ENCODE measurements around a stretch of chr1.

GRCh38 chr1:30756096-30756533 is 1.5 kb downstream of the LAPTM5 start:
- RRBS, result no CpG with 5 or more reads among the region's 5 CpGs

DNA sequence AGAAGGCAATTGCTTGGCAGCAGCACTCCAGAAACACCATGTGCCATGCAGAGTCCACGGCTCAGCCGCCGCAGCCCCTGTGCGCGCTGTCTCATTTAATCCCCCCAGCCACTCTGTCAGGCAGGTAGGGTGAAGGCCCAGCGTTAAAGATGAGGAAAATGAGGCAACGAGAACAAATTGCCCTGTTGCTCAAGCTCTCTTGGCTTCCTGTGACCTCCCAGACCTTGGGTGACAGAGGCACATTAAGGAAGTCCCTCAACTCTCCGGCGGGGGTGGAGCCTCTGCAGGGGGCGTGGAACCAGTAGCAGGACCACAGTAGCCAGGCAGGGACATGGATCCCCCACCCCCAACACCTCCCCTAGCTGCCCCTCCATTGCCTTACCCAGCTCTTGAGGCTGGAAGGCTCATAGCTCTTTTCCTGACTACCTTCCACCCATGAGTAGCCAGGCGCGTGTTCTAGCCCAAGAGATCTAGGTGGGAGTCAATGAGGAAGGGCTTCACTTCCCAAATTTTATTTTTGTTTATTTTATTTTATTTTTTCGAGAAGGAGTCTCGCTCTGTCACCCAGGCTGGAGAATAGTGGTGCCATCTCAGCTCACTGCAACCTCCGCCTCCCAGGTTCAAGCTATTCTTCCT is 26.1 kb upstream of the LAPTM5 start:
- RRBS, result no CpG with 5 or more reads among the region's 15 CpGs

DNA sequence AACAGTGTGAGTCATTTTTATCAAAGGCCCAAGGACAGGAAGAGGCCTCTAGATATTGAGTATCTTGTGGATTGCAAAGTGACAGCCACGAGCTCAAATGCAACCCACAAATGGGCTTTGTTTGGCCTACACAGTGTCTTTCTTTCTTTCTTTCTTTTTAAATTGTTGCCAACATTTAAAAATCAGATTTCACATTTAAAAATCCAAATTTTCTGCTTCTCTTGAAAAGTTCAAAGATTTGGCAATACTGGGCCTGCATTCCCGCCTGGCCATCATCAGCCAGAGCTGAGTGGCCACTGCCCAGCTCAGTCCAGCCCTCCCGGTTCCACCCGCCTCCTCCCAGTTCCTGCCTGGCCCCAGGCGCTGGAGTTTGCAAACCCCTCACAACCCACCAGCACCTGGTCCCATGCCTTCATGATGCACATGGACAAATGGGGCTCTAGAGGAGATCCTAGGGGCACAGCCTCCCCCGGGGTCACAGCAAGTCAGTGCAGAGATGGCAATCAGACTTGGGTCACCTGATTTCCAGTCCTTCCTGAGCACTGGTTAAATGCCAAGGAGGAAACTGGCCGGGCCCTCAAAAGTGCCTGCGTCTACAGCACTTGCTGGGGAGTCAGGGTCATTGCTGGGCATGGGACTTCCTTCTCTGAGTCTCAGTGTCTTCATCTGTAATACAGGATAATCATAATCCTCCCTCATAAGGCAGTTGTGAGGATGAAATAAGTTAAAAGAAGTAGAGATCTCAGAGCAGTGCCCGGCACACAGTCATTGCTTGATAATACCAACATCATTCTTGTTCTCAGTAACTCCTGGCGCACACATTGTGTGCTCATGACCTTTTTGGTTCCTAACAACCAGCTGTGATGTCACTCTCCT is 41.0 kb upstream of the LAPTM5 start:
- RRBS, result 9% methylated on average over 2 of the region's 10 CpGs

- RRBS, result no CpG with 5 or more reads among the region's 9 CpGs
Observed at GRCh38 chr1:30887472-30888263, 20.9 kb downstream of the SDC3 start.

DNA sequence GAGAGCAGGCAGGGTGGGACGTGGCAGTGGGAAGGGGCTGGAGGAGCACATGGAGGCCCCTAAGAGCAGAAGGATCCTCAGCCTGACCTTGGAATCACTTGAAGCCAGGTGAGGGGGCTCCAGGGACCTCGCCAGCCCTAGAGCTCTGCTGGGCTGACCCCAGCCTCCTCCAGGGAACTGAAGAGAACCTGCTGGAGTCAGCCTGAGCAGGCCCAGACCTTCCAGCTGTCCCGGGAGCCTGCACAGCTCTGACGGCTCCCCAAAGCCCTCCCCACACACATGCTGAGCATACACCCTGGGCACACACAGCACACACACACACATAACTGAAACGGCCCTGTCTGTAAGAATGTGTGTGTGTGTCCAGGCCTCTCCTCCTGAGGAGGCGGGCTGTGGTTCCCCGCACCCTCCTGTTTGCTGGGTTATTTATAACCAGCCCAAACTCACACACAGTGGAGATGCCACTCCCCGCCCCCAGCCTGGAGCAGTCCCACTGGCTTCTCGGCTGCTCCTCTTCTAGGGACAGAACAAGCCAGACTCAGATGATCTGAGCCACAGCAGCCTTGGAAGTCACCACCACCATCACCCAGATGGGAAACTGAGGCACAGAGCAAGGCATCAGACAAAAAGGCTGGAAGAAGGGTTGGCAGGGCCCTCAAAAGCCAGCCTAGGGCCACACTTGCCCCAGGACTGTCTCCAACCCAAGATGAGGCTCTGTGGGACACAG is 20.1 kb downstream of the SDC3 start:
- RRBS, result no CpG with 5 or more reads among the region's 9 CpGs

DNA sequence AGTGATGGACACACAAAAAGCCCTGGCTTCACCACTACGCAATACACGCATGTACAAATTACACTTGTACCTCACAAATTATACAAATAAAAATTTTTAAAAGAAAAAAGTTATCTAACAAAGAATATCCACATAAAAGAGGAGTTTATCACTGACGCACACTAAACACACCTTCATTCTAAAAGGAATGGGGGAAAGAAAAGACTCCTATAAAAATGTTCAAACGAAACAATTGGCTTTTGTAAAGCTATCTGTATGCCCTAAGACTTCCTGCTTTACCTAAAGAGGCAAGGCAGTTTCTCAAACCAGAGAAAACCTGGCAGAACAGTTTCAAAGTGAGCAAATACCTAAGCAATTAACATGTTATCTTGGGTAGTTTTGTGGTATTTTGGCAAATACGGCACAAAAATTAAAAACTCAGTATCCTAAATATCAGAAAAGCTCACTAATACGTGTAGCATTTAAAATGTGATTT is 2.0 kb downstream of the PUM1 start:
- RRBS, result no CpG with 5 or more reads among the region's 6 CpGs

- RRBS, result 100% methylated on average over 1 of the region's 27 CpGs
Observed at GRCh38 chr1:31433819-31434761, 21.1 kb downstream of the SERINC2 start.

- RRBS, result no CpG with 5 or more reads among the region's 11 CpGs
Observed at GRCh38 chr1:31483177-31484055, 70.4 kb downstream of the SERINC2 start.

- RRBS, result no CpG with 5 or more reads among the region's 21 CpGs
Observed at GRCh38 chr1:31580209-31581442, 4.3 kb downstream of the TINAGL1 start.

- RRBS, result 91% methylated on average over 5 of the region's 7 CpGs
Observed at GRCh38 chr1:31683118-31683622, 20.6 kb downstream of the COL16A1 start.

GRCh38 chr1:31702057-31702396 is 1.8 kb downstream of the COL16A1 start:
- RRBS, result no CpG with 5 or more reads among the region's 7 CpGs

DNA sequence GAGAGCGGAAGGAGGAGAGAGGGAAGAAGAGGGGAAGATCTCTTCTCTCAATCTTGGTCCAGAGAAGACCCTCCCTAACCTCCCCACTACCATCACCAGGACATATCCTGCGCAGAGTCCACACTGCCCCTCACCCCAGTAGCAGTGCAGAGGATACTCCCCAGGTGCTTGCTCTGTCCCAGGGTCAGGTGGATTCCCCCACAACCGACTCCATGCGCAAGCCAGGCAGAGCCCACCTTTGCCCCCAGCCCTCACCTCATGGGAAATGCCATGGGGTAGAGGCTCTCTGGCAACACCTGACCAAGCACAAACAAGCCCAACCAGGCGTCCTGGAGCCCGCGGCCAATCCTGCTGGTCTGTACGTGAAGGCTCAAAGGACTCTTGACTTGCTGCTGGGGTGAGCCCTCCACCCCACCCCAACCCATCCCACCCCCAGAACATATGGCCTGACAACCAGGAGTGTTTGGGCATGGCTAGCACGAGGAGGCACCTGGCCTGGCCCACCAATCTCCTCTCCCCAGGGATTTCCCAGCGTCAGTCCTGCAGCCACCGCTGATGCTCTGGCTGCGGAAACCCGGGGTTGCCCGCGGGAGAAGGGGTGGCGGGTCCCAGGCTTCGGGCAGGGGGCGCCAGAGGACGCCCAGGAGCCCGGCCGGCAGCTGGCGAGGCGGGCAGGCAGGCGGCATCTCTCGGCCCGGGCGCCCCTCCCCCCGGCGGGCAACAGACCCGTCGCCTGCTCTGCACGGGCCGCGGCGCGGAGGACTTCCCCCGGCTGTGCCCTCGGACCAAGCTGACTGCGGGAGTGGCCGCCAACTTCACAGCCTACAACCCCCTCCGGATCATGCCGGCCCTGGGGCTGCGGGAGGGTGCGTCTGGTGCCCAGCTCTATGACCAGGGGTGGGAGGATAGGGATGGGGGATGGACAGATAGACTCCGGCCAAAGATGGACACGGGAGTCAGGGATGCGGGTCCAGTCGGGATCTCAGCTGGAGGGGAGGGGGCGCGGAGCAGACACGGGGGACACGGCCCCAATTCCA is 1.6 kb downstream of the ADGRB2 start:
- RRBS, result 1% methylated on average over 32 of the region's 52 CpGs

DNA sequence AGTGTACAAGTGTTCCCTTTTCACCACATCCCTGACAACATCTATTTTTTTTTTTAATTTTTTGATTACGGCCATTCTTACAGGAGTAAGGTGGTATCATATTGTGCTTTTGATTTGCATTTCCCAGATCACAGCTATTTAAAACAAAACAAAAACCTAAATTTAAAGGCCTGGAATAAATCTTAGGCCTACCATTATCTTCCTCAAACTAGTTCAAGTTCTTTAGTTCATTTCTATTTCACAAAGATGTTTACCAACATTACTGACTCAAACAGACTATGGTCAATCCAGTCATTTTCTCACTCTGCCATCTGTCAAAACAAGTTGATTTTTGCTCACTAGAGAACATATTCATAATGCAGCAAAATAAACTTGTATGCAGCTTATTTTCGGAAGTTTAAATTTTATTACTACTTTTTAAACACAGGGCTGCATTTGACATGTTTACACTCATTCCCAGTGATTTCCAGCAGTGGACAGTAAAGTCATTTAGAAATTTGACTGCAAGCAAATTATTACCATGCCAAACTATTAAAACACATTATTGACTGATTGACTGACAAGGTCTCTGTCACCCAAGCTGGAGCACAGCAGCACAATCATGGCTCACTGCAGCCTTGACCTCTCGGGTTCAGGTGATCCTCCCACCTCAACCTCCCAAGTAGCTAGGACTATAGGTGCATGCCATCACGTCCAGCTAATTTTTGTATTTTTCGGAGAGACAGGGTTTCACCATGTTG is 24.5 kb downstream of the PTP4A2 start:
- RRBS, result no CpG with 5 or more reads among the region's 5 CpGs

DNA sequence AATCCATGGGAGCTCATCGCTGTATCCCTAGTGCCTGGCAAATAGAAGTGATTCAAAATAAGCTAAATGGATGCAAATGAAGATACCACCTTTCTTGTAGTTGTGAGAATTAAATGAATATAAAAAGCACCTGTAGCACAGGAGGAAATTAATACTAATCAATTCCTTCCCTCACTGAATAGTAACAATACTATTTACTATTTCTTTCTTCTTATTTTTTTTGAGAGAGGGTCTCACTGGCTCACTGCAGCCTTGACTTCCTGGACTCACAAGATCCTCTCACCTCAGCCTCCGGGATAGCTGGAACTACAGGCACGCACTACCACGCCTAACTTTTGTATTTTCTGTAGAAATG is 2.6 kb downstream of the PTP4A2 start:
- RRBS, result no CpG with 5 or more reads among the region's 4 CpGs

DNA sequence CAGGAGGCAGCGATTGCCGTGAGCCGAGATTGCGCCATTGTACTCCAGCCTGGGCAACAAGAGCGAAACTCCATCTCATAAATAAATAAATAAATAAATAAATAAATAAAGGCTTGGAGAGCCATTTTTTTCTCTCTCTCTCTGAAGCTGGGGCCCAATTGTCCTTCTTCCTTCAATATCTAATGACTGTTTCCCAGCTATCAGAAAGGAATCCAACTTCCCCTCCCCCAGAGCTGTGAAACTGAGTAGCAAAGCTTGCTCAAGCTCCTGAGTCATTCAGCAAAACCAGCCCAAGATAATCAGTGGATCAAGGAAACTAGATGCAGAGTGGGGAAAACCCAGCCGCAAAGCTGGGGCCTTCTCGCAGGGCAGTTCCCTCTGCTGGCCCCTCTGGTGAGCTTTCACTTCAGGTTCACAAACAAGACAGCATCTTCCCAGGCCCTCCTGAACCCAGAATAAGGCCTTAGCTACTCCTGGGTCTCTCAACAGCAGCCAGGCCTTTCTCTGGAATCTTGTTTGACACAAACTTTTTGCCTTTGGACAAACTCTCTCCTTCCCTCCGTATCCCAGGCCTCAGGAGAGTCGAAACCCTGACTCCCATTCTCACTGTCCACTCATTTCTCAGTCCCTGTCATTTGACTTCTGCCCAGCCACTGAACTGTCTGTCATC is 17.8 kb upstream of the PTP4A2 start:
- RRBS, result no CpG with 5 or more reads among the region's 9 CpGs

GRCh38 chr1:31977302-31978141 is 36.1 kb upstream of the KHDRBS1 start:
- RRBS, result no CpG with 5 or more reads among the region's 7 CpGs

DNA sequence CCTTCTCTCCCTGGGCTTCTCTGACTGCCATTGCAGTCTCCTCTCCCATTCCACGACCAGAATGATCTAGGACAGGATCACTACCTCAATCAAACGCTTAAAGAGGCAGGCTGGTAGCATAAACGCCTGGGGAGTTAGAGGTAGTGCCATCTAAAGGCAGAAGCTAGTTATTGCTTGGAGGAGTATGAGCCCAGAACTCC is 10.2 kb upstream of the KHDRBS1 start:
- RRBS, result no CpG with 5 or more reads among the region's 3 CpGs

DNA sequence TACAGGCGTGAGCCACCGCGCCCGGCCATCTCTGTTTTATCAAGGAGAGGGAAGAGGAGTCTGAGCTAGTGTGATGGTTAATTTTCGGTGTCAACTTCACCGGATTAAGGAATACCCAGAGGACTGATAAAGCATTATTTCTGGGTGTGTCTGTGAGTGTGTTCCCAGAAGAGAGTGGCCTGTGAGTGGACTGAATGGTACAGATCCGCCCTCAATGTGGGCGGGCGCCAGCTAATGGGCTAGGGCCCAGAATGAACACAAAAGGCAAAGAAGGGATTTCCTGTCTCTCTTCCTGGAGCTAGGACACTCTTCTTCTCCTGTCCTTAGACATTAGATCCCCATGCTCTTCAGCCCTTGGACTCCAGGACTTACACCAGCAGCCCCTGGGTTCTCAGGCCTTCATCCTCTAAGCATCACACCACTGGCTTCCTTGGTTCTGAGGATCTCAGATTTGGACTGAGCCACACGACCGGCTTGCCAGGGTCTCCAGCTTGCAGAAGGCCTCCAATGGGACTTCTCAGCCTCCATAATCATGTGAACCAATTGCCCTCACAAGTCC is 4.6 kb upstream of the KHDRBS1 start:
- RRBS, result no CpG with 5 or more reads among the region's 11 CpGs

DNA sequence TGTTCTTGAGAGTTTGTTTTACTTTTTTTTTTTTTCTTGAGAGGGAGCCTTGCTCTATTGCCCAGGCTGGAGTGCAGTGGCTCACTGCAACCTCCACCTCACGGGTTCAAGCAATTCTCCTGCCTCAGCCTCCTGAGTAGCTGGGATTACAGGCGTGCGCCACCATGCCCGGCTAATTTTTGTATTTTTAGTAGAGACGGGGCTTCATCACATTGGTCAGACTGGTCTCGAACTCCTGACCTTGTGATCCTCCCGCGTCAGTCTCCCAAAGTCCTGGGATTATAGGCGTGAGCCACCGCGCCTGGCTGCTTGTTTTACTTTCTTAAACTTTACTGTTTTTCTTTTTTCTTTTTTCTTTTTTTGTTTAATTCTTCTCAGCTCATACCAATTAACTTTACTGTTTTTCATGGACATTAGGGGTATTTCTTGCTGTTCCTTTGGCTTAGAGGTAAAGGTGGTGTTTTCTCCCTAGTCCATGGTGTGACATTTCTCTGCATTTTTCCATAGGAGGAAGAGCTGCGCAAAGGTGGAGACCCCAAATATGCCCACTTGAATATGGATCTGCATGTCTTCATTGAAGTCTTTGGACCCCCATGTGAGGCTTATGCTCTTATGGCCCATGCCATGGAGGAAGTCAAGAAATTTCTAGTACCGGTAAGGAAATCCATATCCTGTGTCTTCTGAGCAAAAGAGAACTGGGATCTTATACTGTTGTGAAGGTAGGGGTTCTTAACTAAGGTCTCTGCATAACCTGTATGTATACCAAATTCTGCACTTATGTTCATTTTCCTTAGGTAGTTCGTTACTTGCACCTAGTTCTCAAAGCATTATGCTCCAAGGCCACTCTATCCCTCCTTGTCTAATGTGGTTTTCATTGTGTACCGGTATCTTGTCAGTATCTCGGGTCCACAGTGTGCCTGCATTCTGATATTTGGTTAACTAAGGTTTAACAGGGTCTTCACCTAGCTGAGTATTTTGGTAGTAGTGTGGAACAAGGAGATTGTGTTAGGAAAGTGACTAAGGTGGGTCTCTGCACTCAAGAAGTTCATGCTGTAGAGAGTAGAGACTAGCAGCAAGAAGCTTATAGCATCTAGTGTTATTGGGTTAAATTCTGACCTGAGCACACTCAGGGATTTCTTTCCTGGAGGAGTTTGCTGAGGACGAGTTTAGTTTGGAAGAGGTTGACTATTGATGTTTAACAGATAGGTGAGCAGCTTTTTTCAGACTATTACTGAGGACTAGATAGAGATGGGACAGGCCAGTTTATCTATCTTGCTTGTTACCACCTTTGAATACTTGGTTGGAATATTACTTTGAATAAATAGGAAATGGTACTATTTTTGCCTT is 19.5 kb downstream of the KHDRBS1 start:
- RRBS, result no CpG with 5 or more reads among the region's 17 CpGs

DNA sequence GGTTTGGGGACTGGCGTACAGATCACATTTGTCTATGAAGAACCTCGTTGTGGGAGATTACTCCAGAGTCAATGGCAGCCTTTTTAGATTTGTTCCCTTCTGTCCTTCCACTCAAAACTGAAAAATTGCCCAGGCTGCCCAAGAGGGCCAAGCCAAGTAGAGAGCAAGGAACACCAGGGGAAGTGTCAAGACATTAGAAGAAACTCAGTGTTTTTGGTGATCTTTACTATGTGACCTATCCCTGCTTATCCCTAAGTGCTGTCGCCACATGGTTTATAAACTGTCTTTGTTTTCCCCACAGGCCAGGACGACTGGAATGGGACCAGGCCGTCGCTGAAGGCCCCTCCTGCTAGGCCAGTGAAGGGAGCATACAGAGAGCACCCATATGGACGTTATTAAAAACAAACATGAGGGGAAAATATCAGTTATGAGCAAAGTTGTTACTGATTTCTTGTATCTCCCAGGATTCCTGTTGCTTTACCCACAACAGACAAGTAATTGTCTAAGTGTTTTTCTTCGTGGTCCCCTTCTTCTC is 28.6 kb downstream of the KHDRBS1 start:
- RRBS, result no CpG with 5 or more reads among the region's 8 CpGs